Subcutaneous preadipocyte (primary cell): ENCODE measurements around the genes PDCD7, SNAPC5 and SMAD6.

GRCh38 chr15:65133444-65134189 is at the start of gene PDCD7:
Gene PDCD7, minus strand, starts transcription at chr15:65133808.
- CAGE, long polyA plus RNA: no peak

- CAGE, long polyA plus RNA: no peak
Measured at GRCh38 chr15:65244273-65244752, 33.0 kb upstream of the CILP start.

GRCh38 chr15:65364988-65365774 is 12.6 kb downstream of the IGDCC3 start:
- CAGE, long polyA plus RNA: no peak

- CAGE, long polyA plus RNA: no peak
Measured at GRCh38 chr15:65416862-65417724, 5.7 kb downstream of the IGDCC4 start.

DNA sequence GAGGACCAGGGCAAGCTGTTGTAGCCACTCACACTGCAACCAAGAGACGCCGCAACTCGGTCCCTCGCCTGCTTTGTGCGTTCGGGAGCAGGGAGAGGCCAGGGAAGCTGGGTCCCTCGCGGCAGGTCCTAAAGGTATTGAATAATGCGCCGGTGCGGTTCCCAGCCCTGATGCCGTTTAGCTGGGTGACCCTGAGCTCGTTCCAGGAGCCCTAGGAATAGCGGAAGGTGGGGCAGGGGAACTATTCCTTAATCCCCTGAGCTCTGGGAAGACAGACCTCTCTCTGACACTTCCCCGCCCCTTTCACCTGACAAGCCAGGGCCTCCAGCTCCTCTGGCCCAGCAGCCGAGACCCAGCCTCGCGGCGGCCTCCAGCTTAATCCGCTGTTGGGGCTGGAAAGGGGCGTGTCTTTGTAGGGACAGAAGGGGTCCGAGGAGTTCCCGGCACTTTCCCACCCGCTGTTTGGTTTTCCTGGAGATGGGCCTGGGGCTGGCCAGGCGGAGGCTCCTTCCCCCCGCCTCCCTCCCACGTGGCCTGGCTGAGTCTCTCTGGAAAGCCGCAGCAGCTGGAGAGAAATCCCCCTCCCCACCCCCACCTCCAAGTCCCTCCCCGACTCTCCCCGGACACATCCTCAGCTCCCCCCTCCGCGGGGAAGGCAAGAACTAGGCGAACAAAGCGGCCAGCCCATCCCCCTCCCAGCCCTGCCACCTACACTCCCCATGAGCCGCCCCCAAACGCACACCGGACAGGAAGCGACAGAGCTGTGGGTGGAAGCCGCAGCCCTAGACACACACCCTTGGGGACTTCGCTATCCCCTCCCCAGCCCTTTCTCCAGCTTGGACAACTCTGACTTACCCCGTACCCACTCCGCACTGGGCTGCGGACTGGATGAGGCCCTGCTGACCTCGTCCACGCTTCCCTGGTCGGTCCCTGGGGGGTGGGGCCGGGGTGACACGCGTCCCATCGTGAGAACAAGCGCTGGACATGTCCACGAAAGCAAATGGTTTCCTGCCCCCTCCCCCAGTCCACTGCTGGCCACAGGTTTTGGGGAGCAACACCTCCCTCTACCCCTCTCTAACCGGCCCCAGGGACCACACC is 1.3 kb downstream of the IGDCC4 start:
- CAGE, long polyA plus RNA: no peak

DNA sequence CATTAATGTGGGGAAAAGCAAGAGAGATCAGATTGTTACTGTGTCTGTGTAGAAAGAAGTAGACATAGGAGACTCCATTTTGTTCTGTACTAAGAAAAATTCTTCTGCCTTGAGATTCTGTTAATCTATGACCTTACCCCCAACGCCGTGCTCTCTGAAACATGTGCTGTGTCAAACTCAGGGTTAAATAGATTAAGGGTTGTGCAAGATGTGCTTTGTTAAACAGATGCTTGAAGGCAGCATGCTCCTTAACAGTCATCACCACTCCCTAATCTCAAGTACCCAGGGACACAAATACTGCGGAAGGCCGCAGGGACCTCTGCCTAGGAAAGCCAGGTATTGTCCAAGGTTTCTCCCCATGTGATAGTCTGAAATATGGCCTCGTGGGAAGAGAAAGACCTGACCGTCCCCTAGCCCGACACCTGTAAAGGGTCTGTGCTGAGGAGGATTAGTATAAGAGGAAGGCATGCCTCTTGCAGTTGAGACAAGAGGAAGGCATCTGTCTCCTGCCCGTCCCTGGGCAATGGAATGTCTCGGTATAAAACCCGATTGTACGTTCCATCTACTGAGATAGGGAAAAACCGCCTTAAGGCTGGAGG is 58.3 kb downstream of the DENND4A start:
- CAGE, long polyA plus RNA: no peak

DNA sequence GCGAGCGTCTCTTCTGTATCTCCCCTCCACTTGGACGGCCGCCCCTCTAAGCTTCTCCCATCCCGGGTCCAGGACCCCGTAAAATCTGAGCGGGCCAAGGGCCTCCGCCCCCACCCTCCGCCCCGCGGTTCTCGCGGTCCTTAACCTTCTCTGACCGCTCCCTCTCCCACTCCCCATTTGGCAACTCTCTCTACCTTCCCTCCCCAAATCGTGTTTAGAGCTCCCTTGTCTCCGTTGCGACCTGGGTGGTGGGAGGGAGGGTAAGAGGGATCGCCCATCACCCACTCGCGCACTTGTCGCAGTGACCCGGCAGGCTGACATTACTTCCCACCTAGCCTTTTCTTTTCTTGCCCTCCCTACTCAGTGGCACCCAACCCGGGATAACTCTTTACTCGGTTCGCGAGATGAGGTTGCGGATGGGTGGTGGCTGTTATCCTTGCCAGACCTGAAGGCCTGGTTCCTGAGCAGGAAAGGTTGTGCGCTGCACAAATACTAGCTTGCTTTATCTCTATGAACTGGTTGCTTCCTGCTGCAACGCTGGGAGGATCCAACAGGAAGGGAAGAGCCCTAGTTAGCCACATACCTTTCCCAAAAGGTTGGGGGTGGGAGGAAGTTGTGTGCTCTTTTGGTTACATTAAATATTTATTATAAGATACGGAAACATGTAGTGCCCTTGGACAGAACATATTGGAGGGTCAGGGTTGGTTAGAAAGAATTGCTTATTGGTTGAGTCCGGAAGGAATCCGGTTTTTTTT is 1.0 kb downstream of the RAB11A start:
- CAGE, long polyA plus RNA: no peak

- CAGE, long polyA plus RNA: no peak
Measured at GRCh38 chr15:66163514-66164051, 90.0 kb downstream of the MEGF11 start.

GRCh38 chr15:66408606-66409212 is 22.0 kb downstream of the MAP2K1 start:
- CAGE, long polyA plus RNA: no peak

DNA sequence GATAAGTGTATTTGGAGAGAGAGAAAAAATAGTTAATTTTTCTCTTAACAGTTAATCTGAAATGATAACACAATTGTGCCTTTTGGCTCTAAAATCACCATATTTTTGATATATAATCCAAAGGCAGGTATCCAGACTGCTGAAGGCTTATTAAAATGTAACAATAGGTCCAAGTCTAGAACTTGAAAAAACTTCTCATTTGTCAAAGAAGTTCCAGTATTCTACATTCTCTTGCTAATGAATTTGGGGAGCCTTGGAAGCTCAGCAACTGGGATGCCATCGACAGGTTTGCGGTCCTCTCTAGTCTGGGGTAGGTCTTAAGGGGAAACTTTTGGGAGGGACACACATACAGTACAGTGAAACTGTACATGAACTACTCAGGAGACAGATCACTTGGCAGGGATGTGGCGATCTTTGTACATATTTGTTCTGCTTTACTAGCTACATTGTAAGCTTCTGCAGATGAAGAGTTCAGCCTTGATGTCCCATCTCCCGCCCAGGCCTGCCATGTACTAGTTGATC is 23.8 kb downstream of the MAP2K1 start:
- CAGE, long polyA plus RNA: no peak

- CAGE, long polyA plus RNA: start-site peak on the minus strand at chr15:66497773-66497819, 192 and 55 reads in 2 replicates
Measured at GRCh38 chr15:66497447-66498396, at the start of gene SNAPC5. Gene SNAPC5, minus strand, starts transcription at chr15:66497762.

- CAGE, long polyA plus RNA: no peak
Measured at GRCh38 chr15:66701815-66702664, at the start of gene SMAD6. Gene SMAD6, plus strand, starts transcription at chr15:66702236.

- CAGE, long polyA plus RNA: no peak
Measured at GRCh38 chr15:66763228-66763651, 61.2 kb downstream of the SMAD6 start.

- CAGE, long polyA plus RNA: no peak
Measured at GRCh38 chr15:66841837-66842697, 140.0 kb downstream of the SMAD6 start.

DNA sequence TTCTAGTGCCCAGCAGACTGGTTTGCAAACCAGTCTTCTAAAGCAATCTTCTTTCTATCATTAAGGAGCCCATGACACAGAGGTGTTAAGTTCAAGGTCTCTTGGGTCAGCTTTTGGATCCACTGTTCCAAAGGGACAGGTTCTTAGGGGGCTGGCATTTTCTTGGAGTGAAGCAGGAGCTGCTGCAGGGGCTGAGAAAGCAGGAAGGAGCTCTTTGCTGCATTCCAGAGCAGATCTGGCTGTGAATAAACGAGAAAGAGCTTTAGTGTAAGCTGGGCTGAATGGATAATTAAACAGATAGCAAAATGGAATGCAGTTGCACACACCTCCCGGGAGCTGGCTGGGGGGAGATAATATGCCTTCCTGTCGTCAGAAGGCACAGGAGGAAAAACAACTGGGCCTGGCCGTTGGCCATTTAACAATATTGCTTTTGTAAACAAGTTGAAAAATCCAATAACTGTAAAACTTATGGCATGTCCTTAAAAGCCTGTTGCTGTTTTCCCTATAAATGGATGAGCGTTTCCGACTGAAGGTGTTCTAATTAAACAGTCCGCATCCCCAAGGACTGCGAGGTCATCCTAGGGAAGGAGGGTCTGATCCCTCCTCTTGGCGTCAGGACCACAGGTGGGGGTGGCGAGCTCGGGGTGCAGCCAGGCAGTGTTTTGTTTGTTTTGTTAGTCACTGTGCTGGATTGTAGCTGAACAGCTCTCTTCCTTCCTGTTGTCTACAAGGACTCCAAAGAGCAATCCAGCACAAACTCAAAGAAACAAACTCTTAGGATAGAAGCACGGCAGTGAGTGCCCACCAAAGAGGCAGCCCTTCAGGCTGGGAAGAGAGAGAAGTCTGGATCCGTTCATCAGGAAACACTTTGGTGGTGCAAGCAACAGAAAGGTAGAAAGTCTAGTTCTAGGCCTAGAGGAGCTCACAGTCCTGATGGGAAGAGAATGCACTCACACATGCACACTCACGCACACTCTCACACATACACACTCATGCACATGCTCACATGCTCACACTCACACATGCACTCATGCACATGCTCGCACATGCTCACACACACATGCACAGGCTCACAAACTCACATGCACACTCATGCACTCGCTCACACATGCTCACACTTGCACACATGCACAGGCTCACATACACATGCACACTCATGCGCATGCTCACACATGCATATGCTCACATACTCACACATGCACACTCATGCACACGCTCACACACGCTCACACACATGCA is 133.4 kb upstream of the SMAD3 start:
- CAGE, long polyA plus RNA: no peak

DNA sequence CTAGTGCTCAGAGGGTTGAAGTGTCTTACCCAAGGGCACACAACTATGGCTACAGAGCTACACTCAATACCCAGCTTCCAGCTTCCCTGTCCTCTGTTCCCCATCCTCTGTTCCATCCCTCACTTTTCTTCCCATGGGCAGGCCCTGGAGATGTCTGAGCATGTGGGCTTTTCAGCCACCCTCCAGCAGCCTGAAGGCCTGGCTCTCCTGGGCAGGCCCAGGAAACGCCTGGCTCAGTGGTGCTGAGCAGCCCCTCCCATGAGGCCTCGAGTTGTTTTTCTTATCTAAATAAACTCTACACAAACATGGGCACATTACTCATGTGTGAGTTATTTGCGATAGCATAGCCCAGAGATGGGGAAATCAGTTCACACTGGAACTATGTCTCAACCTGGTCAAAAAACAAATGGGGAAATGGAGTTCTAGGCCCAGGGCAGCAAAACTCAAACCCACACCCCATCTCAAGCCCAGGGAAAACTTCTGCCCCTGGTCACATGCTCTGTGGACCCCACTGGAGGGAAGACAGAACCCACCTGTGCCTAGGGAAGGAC is 16.7 kb upstream of the SMAD3 start:
- CAGE, long polyA plus RNA: no peak

GRCh38 chr15:67067040-67068030 is 1.9 kb downstream of the SMAD3 start:
- CAGE, long polyA plus RNA: no peak

- CAGE, long polyA plus RNA: no peak
Measured at GRCh38 chr15:67081847-67082915, 16.8 kb downstream of the SMAD3 start.

- CAGE, long polyA plus RNA: no peak
Measured at GRCh38 chr15:67120892-67122023, 55.9 kb downstream of the SMAD3 start.

DNA sequence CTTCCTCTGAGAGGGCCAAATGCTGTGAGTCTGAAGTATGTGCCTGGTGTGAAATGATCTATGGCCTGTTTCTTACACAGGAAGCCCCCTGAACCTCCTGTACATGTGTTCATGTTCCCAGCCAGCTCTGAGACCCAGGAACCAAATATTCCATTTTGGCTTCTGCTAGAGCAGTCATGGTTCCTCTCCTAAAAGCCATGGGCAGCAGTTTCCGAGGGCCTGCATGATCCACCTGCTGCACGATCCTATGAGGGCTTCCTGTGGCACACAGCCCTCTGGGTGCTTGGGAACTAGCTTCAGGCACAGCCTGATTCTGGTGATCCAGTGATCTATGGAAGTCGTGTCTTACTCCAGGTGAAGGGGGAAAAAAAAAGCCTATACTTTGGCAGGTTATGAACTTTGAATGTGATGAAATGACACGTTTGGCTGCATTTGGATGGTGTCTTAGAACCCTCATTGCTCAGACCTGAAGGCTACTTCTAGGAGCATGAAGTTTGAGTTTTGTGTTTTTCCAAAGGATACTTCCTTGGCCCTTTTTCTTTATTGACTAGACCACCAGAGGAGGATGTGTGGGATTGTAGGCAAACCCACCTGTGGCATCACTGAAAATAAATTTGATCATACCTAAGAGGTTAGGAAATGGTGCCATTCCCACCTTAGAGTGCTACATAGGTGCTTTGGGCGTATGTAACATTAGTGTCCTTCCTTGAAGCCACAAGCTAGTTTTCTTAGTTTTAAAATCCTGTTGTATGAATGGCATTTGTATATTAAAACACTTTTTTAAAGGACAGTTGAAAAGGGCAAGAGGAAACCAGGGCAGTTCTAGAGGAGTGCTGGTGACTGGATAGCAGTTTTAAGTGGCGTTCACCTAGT is 61.8 kb downstream of the AAGAB start:
- CAGE, long polyA plus RNA: no peak